Mammary microvascular endothelial cell (primary cell): ENCODE results near the genes SLC30A7, RNPC3 and FNDC7.

GRCh38 chr1:100353020-100353517, 763 bp downstream of the CDC14A start:
- RAMPAGE, long total RNA = no peak

DNA sequence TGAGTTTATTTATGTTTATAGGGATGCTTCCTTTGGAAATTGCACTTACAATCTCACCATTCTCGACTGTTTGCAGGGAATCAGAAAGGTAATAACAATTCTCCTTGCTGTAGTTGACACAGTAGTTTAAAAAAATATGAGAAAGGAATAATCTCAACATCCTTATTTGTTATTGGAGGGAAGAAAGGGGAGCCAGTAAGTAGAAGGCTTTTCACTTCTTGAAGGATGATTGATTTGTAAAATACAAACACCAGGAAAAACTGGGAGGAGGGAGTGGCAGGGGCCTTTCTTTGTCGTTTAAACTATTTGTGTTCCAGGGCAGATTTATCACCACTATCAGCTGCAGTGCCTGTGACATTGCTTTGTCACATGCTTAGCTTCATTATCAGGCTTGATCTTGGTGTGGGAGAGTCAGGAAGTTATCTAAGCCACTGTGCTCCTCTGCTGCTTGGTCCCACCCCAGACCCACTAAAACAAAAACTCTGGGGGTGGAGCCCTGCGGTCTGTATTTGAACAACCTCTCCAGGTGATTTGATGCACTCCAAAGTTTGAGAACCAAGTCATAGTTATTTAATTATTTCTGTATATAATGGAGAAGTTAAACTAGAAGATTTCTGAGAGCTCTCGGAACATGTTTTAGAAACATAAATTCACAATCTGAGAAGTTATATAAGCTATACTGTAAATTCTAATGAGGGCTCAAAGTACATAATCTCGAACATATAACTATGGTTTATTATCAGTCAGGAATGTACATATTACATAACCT, 87.8 kb downstream of the CDC14A start:
- RAMPAGE, long total RNA = no peak

- RAMPAGE, long total RNA = no peak
These were observed 37.3 kb upstream of the VCAM1 start for GRCh38 chr1:100682307-100682662.

GRCh38 chr1:100895609-100896309, at the start of gene SLC30A7:
Gene SLC30A7 (plus strand): TSS chr1:100896090.
- RAMPAGE, long total RNA = no peak

- RAMPAGE, long total RNA = no peak
These were observed 45.6 kb downstream of the SLC30A7 start for GRCh38 chr1:100941240-100942052.

DNA sequence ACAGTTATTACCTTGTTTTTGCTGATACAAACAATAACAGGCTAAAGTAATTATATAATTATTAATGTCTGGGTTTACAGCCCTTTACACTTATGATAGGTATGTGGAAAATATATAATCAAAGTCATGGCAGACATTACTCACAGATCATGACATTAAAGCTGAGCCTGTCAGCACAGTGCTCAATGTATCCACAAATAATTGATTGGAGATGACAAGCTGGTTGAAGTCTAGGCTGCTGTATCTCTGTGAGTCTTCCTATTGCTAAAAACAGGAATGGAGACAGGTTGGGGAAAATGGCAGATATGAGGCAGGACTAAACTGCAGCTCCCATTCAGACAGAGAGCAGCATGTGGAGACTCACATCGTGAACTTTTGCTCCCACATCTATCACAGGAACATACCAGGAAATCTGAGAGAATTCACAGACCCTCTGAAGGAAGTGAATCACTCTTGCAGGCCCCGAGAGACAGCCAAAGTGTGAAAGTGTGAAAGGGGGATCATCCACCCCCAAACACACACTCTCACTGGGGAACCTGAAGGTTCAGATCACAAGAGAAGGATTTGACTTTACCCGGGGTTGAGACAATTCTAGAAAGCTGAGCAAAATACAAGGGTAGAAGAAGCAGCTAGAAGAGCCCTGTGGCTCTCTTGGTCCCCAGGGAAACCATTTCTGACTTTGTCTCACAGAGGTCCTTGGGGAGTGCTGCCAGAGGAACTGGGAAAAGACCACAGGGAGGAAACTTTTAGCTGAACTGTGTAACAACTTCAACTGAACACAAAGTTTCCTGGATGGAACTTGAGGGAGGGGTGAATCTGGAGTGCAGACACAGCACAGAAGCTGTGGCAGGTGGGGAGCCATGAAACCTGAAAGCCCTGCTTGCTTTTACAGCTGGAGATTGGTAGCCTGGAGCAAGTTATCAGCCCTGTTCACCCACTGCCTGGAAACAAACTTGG, 173.4 kb downstream of the S1PR1 start:
- RAMPAGE, long total RNA = start-site peak on the minus strand centred at position 356 of the sequence, 13 bp wide, 23 and 16 reads in 2 replicates

- RAMPAGE, long total RNA = no peak
These were observed 414 bp upstream of the OLFM3 start for GRCh38 chr1:101997154-101997526.

DNA sequence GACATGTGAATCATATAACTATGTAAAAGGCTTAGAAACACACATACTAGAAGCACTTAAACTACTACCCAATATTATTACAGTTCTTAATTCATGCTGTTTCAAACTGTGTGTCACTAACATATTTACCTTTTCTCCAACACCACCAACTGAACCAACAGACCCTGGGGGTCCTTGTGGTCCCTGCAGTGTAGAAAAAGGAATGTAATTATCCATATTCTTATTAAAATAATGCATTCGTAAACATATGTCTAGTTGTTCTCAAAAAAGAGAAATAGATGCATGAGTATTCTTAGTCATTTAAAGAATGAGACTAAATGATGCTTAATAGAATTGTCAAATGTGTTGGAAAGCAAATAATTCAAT, 188.2 kb downstream of the COL11A1 start:
- RAMPAGE, long total RNA = no peak

DNA sequence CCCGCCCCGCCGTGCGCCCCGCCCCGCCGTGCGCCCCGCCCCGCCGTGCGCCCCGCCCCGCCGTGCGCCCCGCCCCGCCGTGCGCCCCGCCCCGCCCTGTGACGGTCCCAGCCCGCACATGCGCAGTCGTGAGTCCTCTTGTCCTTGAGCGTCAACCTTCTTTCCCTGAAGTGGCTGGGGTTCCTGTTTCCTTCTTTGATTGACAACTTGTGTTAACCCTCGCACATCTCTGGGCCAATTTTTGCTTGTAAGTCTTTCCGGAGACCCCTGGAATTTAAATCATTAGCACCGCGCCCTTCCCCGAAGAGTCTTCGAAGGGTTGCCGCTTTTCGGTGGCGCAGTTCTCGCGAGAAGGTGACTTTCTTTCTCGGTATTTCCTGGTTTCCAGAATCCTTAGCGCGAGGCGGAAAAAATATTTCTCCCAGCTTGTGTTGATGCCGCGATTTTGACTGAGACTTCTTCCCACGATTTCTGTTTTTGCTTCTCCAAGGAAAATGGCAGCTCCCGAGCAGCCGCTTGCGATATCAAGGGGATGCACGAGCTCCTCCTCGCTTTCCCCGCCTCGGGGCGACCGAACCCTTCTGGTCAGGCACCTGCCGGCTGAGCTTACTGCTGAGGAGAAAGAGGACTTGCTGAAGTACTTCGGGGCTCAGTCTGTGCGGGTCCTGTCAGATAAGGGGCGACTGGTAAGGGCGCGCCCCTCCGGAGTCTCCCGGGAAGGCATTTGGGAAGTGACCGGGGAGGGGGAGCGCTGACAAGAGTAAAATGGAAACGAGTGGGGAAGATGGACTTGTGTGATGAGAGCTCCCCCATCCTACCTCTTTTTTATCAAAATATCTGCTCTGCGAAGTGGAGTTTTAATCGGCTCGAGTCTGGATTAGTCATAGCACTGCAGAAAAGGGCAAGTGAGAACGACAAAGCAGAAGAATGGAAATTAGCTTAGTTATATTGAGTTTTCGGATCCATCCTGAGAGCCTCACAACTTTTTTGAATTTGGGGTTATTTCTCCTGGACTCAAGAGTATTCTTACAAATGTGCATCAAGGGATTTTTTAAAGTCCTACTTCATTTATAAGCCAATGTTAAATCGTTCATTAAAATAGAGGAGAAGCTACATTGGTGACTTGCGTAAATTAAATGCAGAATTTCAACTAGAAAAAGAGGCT, at the start of gene RNPC3:
Gene RNPC3 (plus strand): TSS at position 123 of the 1,165 bp plus-strand sequence.
- RAMPAGE, long total RNA = start-site peak on the plus strand centred at position 135 of the sequence, 40 bp wide, 59 and 45 reads in 2 replicates; start-site peak on the plus strand centred at position 425 of the sequence, 70 bp wide, 86 and 69 reads in 2 replicates

- RAMPAGE, long total RNA = no peak
These were observed 753 bp downstream of the PRMT6 start for GRCh38 chr1:107056900-107057953.

DNA sequence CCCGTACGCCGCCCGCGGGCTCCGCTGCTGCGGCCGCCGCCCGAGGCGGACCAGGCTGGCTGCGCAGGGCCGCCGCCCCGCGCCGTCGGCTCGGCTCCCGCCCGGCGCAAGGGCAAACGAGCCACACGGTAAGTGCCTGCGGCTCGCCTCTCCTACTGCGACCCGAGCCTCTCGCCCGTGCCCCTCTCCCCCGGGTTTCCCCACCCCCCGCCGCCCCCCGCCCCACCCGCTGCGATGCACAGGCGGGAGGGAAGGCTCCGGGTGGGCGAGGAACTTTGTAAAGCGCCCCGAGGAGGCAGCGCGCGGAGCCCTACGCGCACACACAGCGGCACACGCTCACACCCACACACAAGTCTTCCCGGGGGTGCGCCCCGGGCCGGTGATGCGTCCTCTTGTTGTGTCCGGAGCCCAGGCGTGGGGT, 503 bp downstream of the NTNG1 start:
- RAMPAGE, long total RNA = no peak

DNA sequence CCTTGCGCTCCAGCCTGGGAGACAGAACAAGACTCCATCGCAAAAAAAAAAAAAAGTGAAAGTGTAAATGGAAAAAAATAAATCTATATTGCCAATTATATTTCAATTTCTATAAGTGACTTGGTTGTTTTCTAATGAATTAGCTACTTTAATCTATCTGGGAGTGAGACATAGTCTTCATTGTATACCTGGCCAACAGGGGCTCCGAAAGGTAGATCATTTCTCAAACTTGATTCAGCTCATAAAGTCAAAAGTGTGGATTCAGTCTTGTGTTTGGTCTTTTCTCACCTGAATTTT, 165.8 kb downstream of the NTNG1 start:
- RAMPAGE, long total RNA = no peak

DNA sequence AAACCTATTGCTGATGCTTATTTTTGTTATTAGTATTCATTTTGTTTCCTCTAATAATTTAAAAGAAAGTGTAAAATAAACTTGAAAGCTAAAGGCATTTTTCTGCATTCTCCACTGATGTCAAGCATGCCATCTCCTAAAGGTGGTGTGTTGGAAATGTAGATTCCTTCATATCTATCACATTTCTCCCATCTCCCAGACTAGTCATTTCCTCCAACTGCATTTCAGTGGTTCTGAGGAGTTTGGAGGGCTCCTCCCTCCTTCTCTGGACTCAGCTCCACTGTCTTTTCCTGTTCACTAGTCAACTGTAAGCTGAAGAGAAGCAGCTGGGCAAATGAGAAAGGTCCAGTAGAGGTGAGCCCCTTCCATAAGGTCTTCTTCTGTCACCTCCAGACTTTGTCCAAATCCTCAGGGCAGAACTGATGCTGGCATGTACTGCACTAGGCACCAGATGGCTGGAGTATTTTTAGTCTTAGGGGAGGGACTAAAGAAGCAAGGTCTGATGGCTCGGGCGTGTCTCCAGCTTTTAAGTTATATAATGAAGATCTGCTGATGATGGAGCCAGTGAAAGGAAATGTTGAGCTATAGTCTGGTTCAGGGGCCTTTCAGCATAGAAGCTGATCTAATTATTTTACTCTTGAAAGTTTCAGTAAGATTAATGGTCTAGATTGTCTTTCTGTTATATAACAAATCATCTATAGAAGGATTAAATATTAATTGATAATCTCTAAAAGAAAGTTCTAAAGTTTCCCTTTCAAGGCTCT, 186.1 kb downstream of the NTNG1 start:
- RAMPAGE, long total RNA = no peak

DNA sequence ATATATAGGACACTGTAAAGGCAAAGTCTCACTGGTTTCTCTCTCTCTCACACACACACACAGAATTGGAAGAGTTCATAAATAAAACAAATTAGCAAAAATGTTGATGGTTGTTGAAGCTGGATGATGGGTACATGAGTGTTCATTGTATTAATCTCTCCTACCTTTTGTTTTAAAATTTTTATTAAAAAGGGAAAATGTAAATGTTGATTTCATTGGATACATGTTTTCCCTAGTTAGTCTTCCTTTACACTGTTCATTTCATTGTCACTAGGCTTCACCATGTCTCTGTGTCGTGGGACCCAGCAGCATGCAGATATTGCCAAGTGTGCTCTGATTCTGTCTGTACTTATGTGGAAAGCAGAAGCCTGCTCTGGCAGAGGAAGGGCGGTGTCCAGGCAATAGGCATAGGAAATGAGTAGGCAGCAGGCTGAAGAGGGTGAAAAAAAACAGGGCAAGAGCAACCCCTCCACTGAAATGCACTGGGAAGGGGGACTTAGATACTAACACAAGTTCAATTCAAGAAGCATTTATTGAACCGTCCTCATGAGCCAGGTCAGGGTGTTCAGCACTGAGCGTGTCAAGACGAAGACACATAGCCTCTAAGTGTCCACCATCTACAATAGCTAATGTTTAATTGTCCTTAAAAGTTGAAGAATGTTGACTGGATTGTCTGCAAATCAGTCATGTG, 85.1 kb upstream of the VAV3 start:
- RAMPAGE, long total RNA = no peak

DNA sequence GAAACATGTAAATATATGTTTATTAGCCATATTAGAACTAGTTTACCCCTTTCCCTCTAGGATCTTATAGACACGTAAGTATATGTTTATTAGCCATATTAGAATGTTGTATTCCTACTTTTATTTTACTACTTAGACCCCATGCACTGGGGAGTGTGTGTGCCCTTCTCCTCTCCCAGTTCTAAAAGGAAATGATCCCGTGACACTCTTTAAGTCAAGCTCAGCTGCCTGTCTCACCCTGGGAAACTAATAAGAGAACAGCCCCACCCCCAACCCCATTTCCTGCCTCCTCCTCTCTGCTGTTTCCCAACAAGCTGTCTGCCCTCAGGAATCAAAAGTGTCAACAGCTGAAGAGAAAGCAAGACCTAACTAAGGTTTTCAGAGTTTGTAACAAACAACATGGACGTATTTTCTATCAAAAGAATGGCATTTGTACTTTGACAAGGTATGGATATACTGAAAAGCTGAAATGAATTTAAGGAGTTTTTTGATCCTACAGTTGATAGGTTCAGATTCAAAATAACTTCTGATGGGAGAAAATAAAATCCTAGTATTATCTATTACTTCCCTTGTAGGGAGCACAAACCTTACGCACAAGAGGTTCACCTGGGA, 92.6 kb upstream of the VAV3 start:
- RAMPAGE, long total RNA = no peak

GRCh38 chr1:108190679-108191196, 9.4 kb downstream of the SLC25A24 start:
- RAMPAGE, long total RNA = no peak

- RAMPAGE, long total RNA = no peak
These were observed 30.5 kb downstream of the EEIG2 start for GRCh38 chr1:108590251-108590907.

- RAMPAGE, long total RNA = no peak
These were observed 43.2 kb downstream of the HENMT1 start for GRCh38 chr1:108617566-108618288.

DNA sequence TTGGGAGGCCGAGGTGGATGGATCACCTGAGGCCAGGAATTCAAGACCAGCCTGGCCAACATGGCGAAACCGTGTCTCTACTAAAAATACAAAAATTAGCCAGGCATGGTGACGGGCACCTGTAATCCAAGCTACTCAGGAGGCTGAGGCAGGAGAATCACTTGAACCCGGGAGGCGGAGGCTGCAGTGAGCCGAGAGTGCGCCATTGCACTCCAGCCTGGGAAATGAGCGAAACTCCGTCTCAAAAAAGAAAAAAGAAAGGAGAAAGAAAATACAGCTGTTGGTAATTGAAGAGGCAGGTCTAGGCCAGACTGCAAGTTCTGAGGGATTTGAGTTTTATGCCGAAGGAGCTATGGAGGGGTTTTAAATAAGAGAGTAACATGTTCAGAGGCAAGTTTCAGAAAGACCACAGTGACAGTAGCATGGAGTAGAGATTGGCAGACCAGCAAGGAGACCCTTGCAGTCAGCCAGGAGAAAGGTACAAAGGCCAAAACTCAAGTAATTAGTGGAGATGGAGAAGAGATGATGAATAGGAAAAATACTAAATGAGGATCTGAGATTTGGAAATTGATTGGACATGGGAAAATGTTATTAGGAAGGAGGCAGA, 38.9 kb downstream of the HENMT1 start:
- RAMPAGE, long total RNA = no peak

DNA sequence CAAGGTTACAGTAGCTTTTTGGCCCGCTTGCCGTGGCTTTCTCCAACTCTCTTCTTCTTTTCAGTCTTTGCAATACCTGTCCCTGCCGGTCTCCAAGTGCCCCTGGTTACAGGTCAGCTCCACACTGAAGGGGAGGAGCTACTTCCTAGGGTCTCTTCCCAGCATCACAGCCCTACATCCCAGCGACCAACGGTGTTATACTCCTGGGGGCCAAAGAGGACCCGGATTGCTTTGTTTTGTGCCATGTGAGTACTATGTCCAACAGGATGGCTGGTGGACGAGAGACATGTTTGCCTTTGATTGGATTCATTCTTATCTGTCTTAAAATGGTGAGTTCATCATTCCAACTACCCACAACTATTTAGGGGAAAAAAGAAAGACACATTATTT, at the start of gene FNDC7:
Gene FNDC7 (plus strand): TSS at position 241 of the 390 bp plus-strand sequence.
- RAMPAGE, long total RNA = no peak